T-cell (primary cell): ENCODE results near the genes PRSS23, TYR, PANX1, ANKRD49 and FUT4.

GRCh38 chr11:86440692-86441460 lies 66.2 kb downstream of the CCDC81 start:
- PRO-cap, 7 experiments: no peak in any of the 7 experiments

DNA sequence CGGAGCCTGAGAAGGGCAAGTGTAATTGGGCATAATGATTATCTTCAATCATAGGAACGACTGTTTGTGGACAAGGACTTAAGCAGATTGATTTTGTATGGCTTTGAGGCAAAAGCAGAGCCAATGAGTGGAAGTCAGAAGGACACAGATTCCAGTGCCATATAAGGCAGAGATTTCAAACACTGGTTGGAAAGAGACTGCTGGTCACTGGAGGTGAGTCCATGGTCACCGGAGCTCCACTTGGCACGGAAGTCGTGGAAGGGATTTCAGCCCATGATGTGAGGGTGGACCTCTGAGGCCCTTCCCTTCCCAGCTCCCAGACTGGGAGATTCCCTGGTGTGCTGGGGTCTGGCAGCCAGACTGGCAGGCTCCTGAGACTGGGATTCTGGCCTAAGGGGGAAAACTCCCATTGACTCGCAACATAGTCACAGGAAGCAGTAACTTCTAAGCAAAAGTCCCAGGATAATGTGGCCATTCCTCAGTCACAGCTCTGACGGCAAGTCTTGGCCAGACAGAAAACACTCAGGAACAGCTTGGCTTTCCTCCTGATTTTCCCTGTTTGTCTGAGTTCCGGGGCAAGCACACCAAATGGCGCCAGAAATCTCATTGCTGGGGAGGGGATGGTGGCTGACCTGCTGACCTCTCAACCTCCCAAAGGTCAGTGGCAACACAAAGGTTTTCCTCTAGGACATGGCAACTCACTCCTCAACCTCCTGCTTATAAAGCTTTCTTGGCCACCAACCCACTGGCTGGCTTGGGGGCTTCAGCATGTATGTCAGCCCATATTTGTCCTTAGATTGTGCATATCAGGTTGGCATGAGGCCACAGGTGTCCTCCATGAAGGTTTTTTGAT lies 99.4 kb downstream of the CCDC81 start:
- PRO-cap, 7 experiments: no peak in any of the 7 experiments

GRCh38 chr11:86477473-86477921 lies 102.8 kb downstream of the CCDC81 start:
- PRO-cap, 7 experiments: no peak in any of the 7 experiments

- PRO-cap, 7 experiments: peak in 6 of 7 experiments; most common plus-strand start chr11:86800544 (in 3); most common minus-strand start chr11:86800363 (in 1)
Measured at GRCh38 chr11:86799660-86800837, at the start of gene PRSS23. TSS of gene PRSS23 (plus strand) at chr11:86800542.

- PRO-cap, 7 experiments: no peak in any of the 7 experiments
Measured at GRCh38 chr11:86805718-86806478, 5.6 kb downstream of the PRSS23 start.

DNA sequence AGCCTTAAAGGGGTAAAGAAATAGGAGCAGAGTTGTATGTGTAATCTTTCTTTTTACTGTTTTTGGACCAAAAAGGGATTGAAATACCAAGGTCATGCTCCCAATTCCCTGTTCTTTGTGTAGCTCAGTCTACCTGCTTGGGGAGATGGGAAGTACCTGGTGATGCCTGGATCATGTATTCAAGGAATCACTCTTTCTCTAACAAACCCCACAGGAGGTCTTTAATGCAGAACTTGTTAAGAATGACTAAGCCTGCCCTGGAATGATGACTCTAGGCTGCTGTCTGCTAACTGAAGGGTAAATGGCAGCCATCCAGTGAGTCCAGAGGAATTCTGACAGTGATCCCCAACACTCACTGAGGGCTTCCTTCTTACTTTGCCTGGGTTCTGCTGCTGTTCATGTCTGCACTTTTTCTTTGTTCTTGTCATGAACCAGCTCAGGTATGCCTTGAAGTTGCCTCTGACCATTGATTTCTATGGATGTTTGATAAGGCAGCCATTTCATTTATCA lies 11.3 kb downstream of the PRSS23 start:
- PRO-cap, 7 experiments: no peak in any of the 7 experiments

- PRO-cap, 7 experiments: no peak in any of the 7 experiments
Measured at GRCh38 chr11:86950307-86951506, 4.5 kb downstream of the FZD4 start.

DNA sequence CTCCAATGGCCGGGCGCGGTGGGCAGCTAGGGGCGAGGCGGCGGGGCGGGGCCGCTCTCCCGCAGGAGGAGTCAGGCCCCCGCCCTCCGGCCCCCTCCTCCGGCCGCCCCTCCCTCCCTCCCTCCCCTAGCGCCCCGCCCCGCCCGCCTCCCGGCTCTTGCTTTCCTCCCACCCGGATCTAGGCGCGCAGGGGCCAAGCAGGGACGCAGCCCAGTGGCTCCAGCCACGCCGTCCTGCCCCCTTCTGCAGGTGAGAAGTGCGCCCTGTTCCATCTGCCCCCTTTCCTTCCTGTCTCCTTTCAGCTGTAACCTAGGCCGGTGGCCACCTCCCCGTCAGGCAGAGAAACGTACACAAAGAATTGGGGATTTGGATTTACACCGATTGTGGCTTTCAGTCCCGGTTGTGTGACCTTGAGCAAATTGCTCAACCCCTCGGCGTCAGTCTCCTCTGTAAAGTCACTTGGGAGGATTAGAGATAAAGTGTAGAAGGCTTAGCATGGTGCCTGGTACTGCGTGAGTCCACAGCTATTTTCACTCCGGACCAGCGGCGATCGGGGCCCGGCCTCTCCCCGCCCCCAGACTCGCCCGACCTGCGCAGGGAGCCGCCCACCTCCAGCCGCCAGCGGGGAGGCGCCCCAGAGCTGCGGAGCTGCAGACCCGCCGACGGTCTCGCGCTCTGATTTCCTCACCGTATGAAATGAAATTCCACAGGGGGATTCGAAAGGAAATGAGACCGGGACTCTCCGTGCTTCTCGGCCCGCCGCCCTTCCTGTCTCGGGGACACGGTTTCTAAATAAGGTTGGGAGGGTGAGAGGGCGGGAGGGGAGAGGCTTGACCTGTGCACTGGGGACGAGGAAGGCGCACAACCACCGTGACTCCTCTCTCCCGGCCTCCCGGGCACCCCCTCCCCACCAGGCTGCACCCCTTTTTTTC lies 535 bp upstream of the FZD4 start:
- PRO-cap, 7 experiments: no peak in any of the 7 experiments

GRCh38 chr11:89177642-89178328 lies at the start of gene TYR:
TSS of gene TYR (plus strand) at chr11:89177875.
- PRO-cap, 7 experiments: no peak in any of the 7 experiments

- PRO-cap, 7 experiments: peak in 1 of 7 experiments; most common minus-strand start chr11:93176826 (in 1)
Measured at GRCh38 chr11:93176821-93177548, 20.8 kb downstream of the SLC36A4 start.

DNA sequence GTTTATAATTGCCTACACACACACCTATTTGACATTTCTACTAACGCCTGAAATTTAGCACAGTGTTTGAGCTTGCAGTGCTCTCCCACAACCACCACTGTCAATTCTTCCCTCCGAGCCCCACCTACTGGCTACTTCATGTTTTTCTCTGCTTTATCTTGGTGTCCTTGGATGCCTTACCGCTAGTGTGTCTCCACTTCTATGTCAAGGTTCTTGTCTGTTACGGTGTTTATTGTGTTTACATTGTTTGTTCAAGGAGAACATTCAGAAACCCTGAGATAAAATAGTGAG lies 39.0 kb upstream of the SLC36A4 start:
- PRO-cap, 7 experiments: no peak in any of the 7 experiments

- PRO-cap, 7 experiments: no peak in any of the 7 experiments
Measured at GRCh38 chr11:93528823-93529484, 14.2 kb downstream of the SMCO4 start.

DNA sequence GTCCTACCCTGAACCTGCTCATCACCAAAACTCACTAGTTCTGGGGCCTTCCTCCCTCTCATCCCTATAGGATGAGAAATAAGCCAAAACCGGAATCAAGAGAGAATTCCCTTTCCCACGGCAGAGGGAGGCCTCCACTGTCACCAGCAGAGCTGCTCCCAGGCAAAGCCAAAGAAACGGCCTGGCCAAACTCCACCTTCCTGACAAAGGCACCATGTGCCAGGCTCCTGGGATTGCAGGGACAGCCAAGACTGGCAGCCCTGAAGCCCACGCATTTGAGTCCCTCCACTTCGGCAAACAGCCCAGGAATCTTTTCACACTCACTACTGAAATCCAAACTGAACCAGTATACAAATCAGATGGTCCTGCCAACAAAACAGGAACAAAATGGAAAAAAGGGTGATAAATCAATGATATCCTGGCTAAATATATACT lies 6.1 kb downstream of the SMCO4 start:
- PRO-cap, 7 experiments: no peak in any of the 7 experiments

- PRO-cap, 7 experiments: no peak in any of the 7 experiments
Measured at GRCh38 chr11:93654983-93655380, 6.5 kb upstream of the CEP295 start.

DNA sequence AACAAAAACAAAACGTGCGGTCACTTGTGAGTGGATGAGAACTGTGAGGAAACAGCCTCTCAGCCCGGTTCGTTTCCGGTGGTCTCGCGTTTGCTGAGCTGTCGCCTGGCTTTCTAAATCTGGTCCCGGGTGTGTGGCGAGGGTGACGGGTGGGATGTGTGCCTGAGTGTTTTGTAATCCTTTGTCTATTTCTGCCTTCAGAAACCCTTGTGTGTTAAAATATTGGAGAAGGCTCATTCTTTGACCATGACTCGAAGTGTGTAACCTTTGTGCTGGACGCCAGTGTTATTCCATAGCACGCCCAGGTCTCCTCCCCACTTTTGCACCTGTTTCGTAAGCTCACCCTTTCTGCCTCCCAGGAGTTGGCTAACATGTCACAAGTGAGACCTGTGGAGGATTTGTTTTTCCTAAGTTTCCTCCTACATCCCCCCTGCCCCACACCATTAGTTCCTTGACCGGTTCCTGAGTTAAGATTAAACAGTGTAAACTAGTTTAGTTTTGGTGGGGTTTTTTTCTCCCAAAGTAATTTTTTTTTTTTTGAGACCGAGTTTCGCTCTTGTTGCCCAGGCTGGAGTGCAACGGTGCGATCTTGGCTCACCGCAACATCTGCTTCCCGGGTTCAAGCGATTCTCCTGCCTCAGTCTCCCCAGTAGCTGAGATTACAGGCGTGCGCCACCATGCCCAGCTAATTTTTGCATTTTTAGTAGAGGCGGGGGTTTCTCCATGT lies 453 bp downstream of the C11orf54 start:
- PRO-cap, 7 experiments: peak in 3 of 7 experiments; most common plus-strand start position 116 of the sequence (in 3); most common minus-strand start position 138 of the sequence (in 1)

DNA sequence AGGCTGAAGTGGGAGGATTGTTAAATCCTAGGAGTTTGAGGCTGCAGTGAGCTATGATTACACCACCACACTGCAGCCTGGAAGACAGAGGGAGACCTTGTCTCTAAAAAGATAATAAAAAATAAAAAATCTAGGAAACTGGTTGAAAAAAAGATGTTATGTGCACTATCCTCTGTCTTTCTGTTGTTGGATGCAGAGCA lies 8.7 kb downstream of the MED17 start:
- PRO-cap, 7 experiments: no peak in any of the 7 experiments

DNA sequence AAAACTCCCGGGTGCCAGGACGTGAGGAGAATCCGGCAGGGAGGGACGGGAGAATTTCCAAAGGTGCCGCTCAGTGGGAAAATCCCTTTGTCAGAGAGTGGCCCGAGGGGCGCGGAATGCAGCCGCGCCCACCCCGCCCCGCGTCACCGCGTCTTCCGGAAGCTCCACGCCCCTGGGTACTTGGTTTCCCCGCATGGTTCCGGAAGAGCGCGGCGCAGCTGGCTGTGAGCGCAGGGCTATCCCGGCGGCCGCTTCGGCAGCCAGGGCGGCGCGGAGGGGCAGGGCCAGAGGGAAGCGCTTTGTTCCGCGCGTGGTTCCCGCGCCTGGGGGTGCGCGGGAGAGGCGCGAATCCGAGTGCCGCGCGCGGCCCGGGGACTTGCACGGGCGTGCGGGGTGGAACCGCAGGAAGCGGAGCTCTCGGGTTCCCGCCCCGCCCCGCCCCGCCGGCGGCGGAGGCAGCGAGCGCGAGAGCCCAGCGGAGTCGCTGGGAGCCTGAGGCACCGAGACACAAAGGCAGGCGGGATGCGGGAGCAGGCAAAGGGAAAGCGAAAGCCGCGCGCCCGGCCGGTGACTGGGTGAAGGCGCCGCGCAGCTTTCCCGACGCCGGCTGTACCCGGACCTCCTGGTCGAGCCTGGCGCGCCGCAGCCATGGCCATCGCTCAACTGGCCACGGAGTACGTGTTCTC lies at the start of gene PANX1:
TSS of gene PANX1 (plus strand) at position 177 of the 686 bp plus-strand sequence.
- PRO-cap, 7 experiments: peak in 7 of 7 experiments; most common plus-strand start position 194 of the sequence (in 5); most common minus-strand start position 118 of the sequence (in 3)

DNA sequence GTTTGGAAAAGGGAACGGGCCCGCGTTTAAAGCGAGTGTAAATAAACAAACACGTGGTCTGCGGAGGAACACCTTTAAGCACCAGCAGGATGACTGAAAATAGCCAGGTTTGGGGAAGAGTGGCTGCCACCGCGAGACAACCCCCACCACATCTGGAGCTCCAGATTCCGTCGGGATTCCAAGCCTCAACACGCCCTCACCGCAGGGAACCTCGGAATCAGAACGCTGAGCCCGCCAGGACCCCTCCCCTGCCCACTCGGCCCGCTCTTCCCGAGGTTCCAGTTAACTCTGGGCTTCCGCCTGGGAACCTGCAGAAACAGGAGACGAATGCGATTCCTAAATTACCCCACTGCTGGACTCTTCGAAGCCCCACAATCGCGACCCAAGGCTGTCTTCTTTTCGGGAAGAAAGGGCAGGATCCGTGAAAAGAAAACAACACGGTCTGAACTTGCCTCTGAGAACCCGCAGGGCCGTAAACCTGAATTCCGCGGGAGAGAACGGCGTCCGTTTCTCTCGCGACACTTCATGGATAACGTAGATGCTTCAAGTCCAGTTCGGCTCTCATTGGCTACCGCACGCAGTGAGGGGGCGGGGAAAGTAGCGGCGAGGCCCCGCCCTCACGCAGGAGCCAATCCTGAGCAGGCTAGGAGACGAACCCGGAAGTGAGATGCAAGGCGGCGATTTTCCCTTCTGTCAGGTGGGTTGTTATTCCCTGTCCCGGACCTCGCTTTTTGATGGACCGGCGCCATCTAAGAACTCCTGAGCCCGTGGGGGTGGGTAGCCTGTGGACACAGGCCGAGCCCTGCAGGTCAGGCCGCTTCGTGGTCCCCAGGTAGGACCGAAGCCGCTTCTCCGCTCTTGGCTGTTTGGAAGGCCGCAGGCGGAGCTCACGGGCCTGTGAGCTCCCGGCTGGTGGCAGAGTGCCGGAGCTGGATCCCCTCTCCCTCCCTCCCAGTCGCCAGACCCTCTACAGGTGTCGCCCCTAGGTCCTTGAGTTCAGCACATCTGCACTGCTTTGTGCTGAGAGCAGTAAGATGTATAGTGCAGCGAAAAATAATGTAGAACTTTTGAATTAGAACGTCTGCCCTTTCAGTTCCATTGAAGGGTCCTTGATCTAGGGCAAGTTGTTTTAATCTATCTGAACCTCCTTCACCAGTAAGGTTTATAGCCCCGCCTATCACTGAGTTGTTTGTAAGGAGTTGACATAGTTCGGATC lies at the start of gene ANKRD49:
TSS of gene ANKRD49 (plus strand) at position 646 of the 1,216 bp plus-strand sequence.
- PRO-cap, 7 experiments: peak in 7 of 7 experiments; most common plus-strand start position 646 of the sequence (in 4); most common minus-strand start position 472 of the sequence (in 5)

GRCh38 chr11:94543355-94544511 lies at the start of gene FUT4:
TSS of gene FUT4 (plus strand) at chr11:94543921.
- PRO-cap, 7 experiments: peak in 7 of 7 experiments; most common plus-strand start chr11:94543921 (in 7); most common minus-strand start chr11:94544111 (in 7)

- PRO-cap, 7 experiments: no peak in any of the 7 experiments
Measured at GRCh38 chr11:94731995-94732546, 36.1 kb upstream of the AMOTL1 start.